K562 (cell line): ENCODE data around the genes ATP6V0B, ERI3 and RPS8.

DNA sequence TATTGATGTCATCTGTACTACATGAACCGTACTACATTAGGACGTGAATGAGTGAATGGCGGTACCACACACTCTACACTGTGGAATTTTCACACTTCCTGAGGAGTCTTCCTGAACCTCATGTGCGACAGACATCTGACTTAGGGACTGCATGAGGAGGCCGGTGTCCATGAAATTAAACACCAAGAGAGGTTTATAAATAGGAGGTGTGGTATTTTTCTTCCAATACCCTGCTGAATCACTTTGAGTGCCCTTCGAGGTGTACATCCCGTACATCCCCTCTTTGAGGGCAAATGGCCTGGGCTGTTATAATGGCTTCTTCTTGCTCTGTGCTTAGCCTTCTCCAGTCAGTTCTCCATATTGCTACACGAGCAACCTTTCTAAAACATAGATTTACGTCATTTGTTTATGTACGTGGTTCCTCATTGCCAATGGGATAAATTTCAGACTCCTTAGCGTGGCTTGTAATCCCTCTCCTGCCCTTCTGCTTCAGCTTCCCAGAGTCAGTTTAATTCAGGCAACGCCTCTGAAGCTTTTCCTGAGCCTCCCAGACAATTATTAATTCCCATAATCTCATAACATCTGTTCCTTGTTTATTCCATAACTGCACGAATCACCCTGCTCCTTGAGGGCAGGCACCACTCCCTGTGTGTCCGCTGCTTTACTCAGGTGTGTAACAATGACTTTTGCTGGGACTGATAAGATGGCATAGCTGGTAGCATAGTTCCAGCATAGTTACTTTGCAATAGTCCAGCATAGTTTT is 9.4 kb downstream of the ST3GAL3 start:
- RAMPAGE, long total RNA, result no peak
- RRBS, result no CpG with 5 or more reads among the region's 14 CpGs
PRO-cap:
- standard, result no peak
- CoPRO, capped RNA only, 2 experiments, result no peak in any of the 2 experiments
- CoPRO, capped and uncapped RNA, 2 experiments, result no peak in any of the 2 experiments
- CoPRO, uncapped RNA only, 2 experiments, result peak in 1 of 2 experiments; most common plus-strand start position 600 of the sequence (in 1)
CAGE:
- cytosol, long polyA plus RNA, result no peak
- long polyA plus RNA, result no peak
- nucleolus, long total RNA, result no peak
- nucleus, long polyA plus RNA, result no peak

DNA sequence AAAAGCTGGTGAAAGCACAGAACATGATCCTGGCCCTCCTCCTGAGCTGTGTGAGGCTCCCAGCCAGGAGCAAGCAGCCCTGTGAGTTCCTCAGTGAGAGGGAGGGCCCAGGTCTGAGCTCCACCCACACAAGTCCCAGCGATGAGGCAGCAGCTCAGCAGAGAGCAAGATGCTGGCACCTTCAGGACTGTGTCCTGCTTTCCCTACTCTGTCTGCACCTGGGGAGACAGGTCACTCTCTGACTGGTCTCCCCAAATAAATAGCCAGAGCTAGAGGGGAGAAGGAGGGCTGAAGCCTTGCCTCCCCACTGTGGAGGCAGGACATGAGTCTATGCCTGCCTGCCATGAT is 75.1 kb upstream of the ARTN start:
- RAMPAGE, long total RNA, result no peak
- RRBS, result no CpG with 5 or more reads among the region's 1 CpG
PRO-cap:
- standard, result no peak
- CoPRO, capped RNA only, 2 experiments, result no peak in any of the 2 experiments
- CoPRO, capped and uncapped RNA, 2 experiments, result no peak in any of the 2 experiments
- CoPRO, uncapped RNA only, 2 experiments, result no peak in any of the 2 experiments
CAGE:
- cytosol, long polyA plus RNA, result no peak
- long polyA plus RNA, result no peak
- nucleolus, long total RNA, result no peak
- nucleus, long polyA plus RNA, result no peak

- RAMPAGE, long total RNA, result start-site peak on the plus strand at chr1:43974924-43974967, 651 and 265 reads in 2 replicates
- RRBS, result 1% methylated on average over 17 of the region's 79 CpGs
PRO-cap:
- standard, result bidirectional peak, plus-strand start at chr1:43974585, minus-strand start at chr1:43974589; bidirectional peak, plus-strand start at chr1:43974960, minus-strand start at chr1:43974810
- CoPRO, capped RNA only, 2 experiments, result peak in 2 of 2 experiments; most common plus-strand start chr1:43974960 (in 2); most common minus-strand start chr1:43974589 (in 1)
- CoPRO, capped and uncapped RNA, 2 experiments, result peak in 2 of 2 experiments; most common plus-strand start chr1:43974960 (in 2); most common minus-strand start chr1:43974589 (in 1)
- CoPRO, uncapped RNA only, 2 experiments, result peak in 1 of 2 experiments; most common plus-strand start chr1:43974960 (in 1); most common minus-strand start chr1:43974765 (in 1)
CAGE:
- cytosol, long polyA plus RNA, result start-site peak on the plus strand at chr1:43974908-43974986, 4,652 and 2,622 reads in 2 replicates
- long polyA plus RNA, result start-site peak on the plus strand at chr1:43974908-43974979, 1,239 and 3,382 reads in 2 replicates
- nucleolus, long total RNA, result no peak
- nucleus, long polyA plus RNA, result start-site peak on the plus strand at chr1:43974908-43975032, 4,365 and 2,339 reads in 2 replicates
Observed at GRCh38 chr1:43974125-43975089, at the start of gene ATP6V0B. ATP6V0B (plus strand) TSS chr1:43974960.

DNA sequence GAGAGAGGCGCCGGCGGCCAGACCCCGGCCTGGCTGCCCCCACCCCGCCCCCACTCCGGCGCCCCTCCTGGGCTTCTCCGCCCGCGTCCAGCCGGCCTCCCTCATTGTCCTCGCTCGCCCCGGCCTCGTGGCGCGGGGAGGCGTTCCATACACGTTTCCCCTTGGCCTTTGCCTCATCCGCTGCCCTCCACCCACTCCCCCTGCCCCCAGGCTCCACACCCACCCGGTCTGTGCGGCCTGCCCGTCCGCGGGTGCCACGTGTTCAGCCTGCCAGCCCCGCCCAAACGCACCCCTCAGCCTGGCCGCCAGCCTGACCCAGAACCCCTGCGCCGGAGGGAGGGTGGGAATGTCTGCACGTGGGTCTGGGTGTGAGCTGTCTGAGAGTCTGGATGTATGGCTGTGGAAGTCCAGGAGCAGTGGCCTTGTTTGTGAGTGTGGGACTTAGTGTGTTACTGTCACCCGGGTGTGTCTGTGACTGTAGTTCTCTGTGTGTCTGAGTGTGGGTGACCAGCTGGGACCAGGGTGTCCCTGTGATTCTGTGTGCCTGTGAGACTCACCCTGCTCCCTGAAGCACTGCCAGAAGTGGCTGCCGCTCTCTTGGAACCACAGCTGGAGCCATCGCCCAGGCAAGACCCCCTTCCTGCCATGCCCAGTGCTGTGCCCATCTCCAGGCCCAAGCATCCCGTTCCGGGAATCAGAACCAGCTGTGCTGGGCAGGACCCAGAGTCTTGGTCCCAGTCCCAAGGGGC is 783 bp downstream of the B4GALT2 start:
- RAMPAGE, long total RNA, result no peak
- RRBS, result 9% methylated on average over 6 of the region's 37 CpGs
PRO-cap:
- standard, result bidirectional peak, plus-strand start at position 359 of the sequence, minus-strand start at position 182 of the sequence
- CoPRO, capped RNA only, 2 experiments, result peak in 1 of 2 experiments; most common plus-strand start position 70 of the sequence (in 1); most common minus-strand start position 35 of the sequence (in 1)
- CoPRO, capped and uncapped RNA, 2 experiments, result no peak in any of the 2 experiments
- CoPRO, uncapped RNA only, 2 experiments, result no peak in any of the 2 experiments
CAGE:
- cytosol, long polyA plus RNA, result no peak
- long polyA plus RNA, result no peak
- nucleolus, long total RNA, result no peak
- nucleus, long polyA plus RNA, result no peak

DNA sequence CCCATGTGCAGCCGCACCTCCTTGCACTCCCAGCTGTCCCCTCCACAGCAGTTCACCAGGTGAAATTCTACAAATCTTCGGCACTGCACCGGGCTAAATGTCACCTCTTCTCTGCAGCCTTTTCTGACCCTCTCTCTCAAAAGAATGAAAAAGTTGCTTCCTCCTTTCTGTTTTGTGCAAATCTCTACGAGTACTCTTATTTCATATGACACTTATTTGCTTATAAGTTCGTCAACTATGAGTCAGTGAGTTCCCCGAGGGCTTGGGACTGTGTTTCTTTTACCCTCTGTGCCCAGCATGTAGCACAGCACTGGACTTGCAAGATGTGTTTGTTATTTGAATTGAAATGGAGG is 6.4 kb downstream of the SLC6A9 start:
- RAMPAGE, long total RNA, result no peak
- RRBS, result no CpG with 5 or more reads among the region's 6 CpGs
PRO-cap:
- standard, result no peak
- CoPRO, capped RNA only, 2 experiments, result no peak in any of the 2 experiments
- CoPRO, capped and uncapped RNA, 2 experiments, result no peak in any of the 2 experiments
- CoPRO, uncapped RNA only, 2 experiments, result no peak in any of the 2 experiments
CAGE:
- cytosol, long polyA plus RNA, result no peak
- long polyA plus RNA, result no peak
- nucleolus, long total RNA, result no peak
- nucleus, long polyA plus RNA, result no peak

- RAMPAGE, long total RNA, result no peak
- RRBS, result no CpG with 5 or more reads among the region's 15 CpGs
PRO-cap:
- standard, result no peak
- CoPRO, capped RNA only, 2 experiments, result no peak in any of the 2 experiments
- CoPRO, capped and uncapped RNA, 2 experiments, result no peak in any of the 2 experiments
- CoPRO, uncapped RNA only, 2 experiments, result no peak in any of the 2 experiments
CAGE:
- cytosol, long polyA plus RNA, result no peak
- long polyA plus RNA, result no peak
- nucleolus, long total RNA, result no peak
- nucleus, long polyA plus RNA, result no peak
Observed at GRCh38 chr1:44043326-44044025, 12.2 kb upstream of the SLC6A9 start.

- RAMPAGE, long total RNA, result no peak
- RRBS, result no CpG with 5 or more reads among the region's 3 CpGs
PRO-cap:
- standard, result no peak
- CoPRO, capped RNA only, 2 experiments, result no peak in any of the 2 experiments
- CoPRO, capped and uncapped RNA, 2 experiments, result no peak in any of the 2 experiments
- CoPRO, uncapped RNA only, 2 experiments, result no peak in any of the 2 experiments
CAGE:
- cytosol, long polyA plus RNA, result no peak
- long polyA plus RNA, result no peak
- nucleolus, long total RNA, result no peak
- nucleus, long polyA plus RNA, result no peak
Observed at GRCh38 chr1:44276650-44277722, 63.7 kb downstream of the DMAP1 start.

GRCh38 chr1:44347184-44347764 is 7.8 kb downstream of the ERI3 start:
- RAMPAGE, long total RNA, result no peak
- RRBS, result no CpG with 5 or more reads among the region's 4 CpGs
PRO-cap:
- standard, result no peak
- CoPRO, capped RNA only, 2 experiments, result no peak in any of the 2 experiments
- CoPRO, capped and uncapped RNA, 2 experiments, result no peak in any of the 2 experiments
- CoPRO, uncapped RNA only, 2 experiments, result no peak in any of the 2 experiments
CAGE:
- cytosol, long polyA plus RNA, result no peak
- long polyA plus RNA, result no peak
- nucleolus, long total RNA, result no peak
- nucleus, long polyA plus RNA, result no peak

- RAMPAGE, long total RNA, result no peak
- RRBS, result 3% methylated on average over 6 of the region's 73 CpGs
PRO-cap:
- standard, result bidirectional peak, plus-strand start at chr1:44355474, minus-strand start at chr1:44355249
- CoPRO, capped RNA only, 2 experiments, result peak in 2 of 2 experiments; most common plus-strand start chr1:44355474 (in 2); most common minus-strand start chr1:44355236 (in 1)
- CoPRO, capped and uncapped RNA, 2 experiments, result peak in 2 of 2 experiments; most common plus-strand start chr1:44355474 (in 2); most common minus-strand start chr1:44355227 (in 1)
- CoPRO, uncapped RNA only, 2 experiments, result no peak in any of the 2 experiments
CAGE:
- cytosol, long polyA plus RNA, result start-site peak on the minus strand at chr1:44355244-44355291, 800 and 678 reads in 2 replicates
- long polyA plus RNA, result start-site peak on the minus strand at chr1:44355260-44355278, 48 and 101 reads in 2 replicates
- nucleolus, long total RNA, result no peak
- nucleus, long polyA plus RNA, result start-site peak on the minus strand at chr1:44355256-44355267, 583 and 36 reads in 2 replicates
Observed at GRCh38 chr1:44354595-44355647, at the start of gene ERI3. ERI3 (minus strand) TSS chr1:44355257.

GRCh38 chr1:44406020-44406426 is 968 bp downstream of the RNF220 start:
- RAMPAGE, long total RNA, result no peak
- RRBS, result 28% methylated on average over 4 of the region's 30 CpGs
PRO-cap:
- standard, result no peak
- CoPRO, capped RNA only, 2 experiments, result no peak in any of the 2 experiments
- CoPRO, capped and uncapped RNA, 2 experiments, result no peak in any of the 2 experiments
- CoPRO, uncapped RNA only, 2 experiments, result no peak in any of the 2 experiments
CAGE:
- cytosol, long polyA plus RNA, result no peak
- long polyA plus RNA, result no peak
- nucleolus, long total RNA, result no peak
- nucleus, long polyA plus RNA, result no peak

DNA sequence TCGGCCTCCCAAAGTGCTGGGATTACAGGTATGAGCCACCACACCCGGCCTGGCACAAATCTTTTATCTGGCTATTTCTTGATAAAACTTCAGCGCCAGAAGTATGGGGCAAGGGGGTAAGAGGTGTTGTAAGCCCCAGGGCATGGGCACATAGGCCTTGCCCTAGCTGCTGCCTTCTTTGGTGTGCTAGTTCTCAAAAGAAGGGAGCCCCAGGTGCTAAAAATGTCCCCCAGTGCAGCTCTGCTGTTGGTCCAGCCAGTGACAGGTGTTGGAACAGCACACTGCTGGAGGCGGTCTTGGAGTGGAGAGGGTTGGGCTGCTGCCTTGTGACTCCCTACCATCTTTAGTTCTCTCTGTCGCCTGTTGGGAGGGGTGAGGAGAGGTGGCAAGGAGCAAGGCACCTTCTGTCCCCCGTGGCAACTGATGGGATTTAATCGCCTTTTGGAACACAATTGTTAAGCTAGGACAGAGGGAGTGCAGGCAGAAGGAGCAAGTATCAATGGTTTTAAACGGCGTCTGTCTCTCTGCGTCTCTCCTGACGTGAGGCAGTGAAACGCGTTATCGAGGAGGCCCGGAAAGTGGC is 34.1 kb downstream of the TMEM53 start:
- RAMPAGE, long total RNA, result no peak
- RRBS, result no CpG with 5 or more reads among the region's 15 CpGs
PRO-cap:
- standard, result no peak
- CoPRO, capped RNA only, 2 experiments, result no peak in any of the 2 experiments
- CoPRO, capped and uncapped RNA, 2 experiments, result no peak in any of the 2 experiments
- CoPRO, uncapped RNA only, 2 experiments, result no peak in any of the 2 experiments
CAGE:
- cytosol, long polyA plus RNA, result no peak
- long polyA plus RNA, result no peak
- nucleolus, long total RNA, result no peak
- nucleus, long polyA plus RNA, result no peak

- RAMPAGE, long total RNA, result no peak
- RRBS, result no CpG with 5 or more reads among the region's 22 CpGs
PRO-cap:
- standard, result no peak
- CoPRO, capped RNA only, 2 experiments, result no peak in any of the 2 experiments
- CoPRO, capped and uncapped RNA, 2 experiments, result no peak in any of the 2 experiments
- CoPRO, uncapped RNA only, 2 experiments, result peak in 1 of 2 experiments; most common plus-strand start chr1:44649568 (in 1); most common minus-strand start chr1:44649425 (in 1)
CAGE:
- cytosol, long polyA plus RNA, result no peak
- long polyA plus RNA, result no peak
- nucleolus, long total RNA, result no peak
- nucleus, long polyA plus RNA, result no peak
Observed at GRCh38 chr1:44649188-44650044, 24.9 kb downstream of the TMEM53 start.

DNA sequence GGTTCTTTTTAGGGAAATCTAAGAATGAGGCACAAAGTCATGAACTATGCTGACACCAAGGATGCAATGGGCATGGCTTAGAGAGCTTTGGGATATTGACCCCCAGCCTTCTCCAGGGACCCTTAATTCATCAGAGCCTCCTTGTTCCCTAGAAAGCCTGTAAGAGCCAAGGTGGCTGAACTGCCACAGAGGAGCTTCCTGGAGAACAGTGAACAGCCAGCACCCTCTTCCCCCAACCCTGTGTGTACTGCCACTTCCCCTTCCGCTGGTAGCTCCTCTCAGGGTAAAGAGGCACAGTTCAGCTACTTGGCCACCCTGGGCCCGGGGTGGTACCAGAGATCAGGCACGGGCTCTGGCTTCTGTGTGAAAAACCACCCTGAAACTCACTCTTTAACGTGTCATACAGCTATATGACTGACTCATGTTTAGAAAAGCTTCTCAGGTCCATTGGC is 22.2 kb downstream of the ARMH1 start:
- RAMPAGE, long total RNA, result no peak
- RRBS, result no CpG with 5 or more reads among the region's 4 CpGs
PRO-cap:
- standard, result no peak
- CoPRO, capped RNA only, 2 experiments, result no peak in any of the 2 experiments
- CoPRO, capped and uncapped RNA, 2 experiments, result no peak in any of the 2 experiments
- CoPRO, uncapped RNA only, 2 experiments, result no peak in any of the 2 experiments
CAGE:
- cytosol, long polyA plus RNA, result no peak
- long polyA plus RNA, result no peak
- nucleolus, long total RNA, result no peak
- nucleus, long polyA plus RNA, result no peak

DNA sequence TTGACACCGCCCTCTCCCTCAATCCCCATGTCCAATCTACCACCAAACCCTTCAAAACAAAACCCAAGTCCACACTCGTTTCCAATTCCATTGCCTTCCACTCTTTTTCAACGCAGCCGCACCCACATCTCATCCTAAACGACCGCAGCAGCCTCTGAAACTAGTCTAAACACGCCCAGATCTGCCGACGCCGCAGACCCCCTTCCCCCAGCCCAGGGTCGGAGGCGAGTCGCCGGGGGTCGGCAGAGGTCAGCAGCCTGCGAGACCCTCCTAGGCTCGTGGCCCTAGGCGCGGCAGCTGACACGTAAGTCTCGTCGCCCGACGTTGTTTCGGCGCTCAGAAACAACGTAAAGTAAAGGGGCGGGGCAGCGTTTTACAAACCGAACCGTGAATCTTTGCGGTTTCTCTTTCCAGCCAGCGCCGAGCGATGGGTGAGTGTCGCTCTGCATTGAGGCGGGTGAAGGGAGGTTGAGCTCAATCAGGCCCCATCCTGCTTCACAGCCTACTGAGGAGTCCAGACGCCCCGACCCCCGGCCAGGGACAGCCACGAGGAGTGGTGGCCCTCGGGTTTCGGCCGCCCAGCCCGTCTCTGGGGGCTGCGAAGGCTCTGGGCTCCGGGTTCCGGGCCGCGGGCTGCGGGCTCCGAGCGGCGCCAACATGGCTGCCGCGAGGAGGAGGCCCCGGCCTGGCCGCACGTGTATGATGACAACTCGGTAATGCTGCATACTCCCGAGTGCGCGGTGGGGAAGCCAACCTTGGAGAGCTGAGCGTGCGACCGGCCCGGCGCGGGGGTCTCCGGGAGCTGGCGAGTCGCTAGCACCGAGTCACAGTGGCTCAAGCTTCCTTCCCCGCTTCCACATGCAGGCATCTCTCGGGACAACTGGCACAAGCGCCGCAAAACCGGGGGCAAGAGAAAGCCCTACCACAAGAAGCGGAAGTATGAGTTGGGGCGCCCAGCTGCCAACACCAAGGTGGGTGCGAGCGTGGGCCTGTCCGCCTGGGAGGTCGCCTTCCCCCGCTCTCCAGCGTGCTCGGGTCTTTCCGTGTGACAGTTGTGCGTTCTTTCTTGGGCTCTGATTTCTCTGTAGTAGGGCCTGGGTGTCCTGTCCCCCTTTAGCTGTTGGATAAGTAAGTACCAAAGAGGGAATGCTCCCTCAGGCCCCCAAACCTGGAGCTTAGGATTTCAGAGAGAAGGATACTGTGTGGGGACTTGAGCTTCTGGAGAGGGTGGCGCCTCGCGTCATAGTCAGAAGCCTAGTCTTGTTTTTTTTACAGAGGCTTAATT is at the start of gene RPS8:
RPS8 (plus strand) TSS at position 371 of the 1,285 bp plus-strand sequence.
- RAMPAGE, long total RNA, result start-site peak on the minus strand centred at position 299 of the sequence, 30 bp wide, 181 and 66 reads in 2 replicates; start-site peak on the plus strand centred at position 407 of the sequence, 34 bp wide, 10,538 and 4,164 reads in 2 replicates
- RRBS, result 2% methylated on average over 16 of the region's 92 CpGs
PRO-cap:
- standard, result bidirectional peak, plus-strand start at position 405 of the sequence, minus-strand start at position 271 of the sequence; unidirectional peak, plus-strand start at position 695 of the sequence; bidirectional peak, plus-strand start at position 941 of the sequence, minus-strand start at position 882 of the sequence
- CoPRO, capped RNA only, 2 experiments, result peak in 2 of 2 experiments; most common plus-strand start position 405 of the sequence (in 2); most common minus-strand start position 271 of the sequence (in 2)
- CoPRO, capped and uncapped RNA, 2 experiments, result peak in 2 of 2 experiments; most common plus-strand start position 405 of the sequence (in 2); most common minus-strand start position 271 of the sequence (in 2)
- CoPRO, uncapped RNA only, 2 experiments, result peak in 2 of 2 experiments; most common plus-strand start position 696 of the sequence (in 2); most common minus-strand start position 271 of the sequence (in 2)
CAGE:
- cytosol, long polyA plus RNA, result start-site peak on the minus strand centred at position 313 of the sequence, 15 bp wide, 26 and 14 reads in 2 replicates; start-site peak on the plus strand centred at position 379 of the sequence, 28 bp wide, 689 and 620 reads in 2 replicates
- long polyA plus RNA, result start-site peak on the minus strand centred at position 311 of the sequence, 25 bp wide, 14 and 18 reads in 2 replicates; start-site peak on the plus strand centred at position 391 of the sequence, 87 bp wide, 534 and 969 reads in 2 replicates
- nucleolus, long total RNA, result start-site peak on the minus strand centred at position 735 of the sequence, 28 bp wide, 5 reads
- nucleus, long polyA plus RNA, result start-site peak on the plus strand centred at position 393 of the sequence, 87 bp wide, 814 and 230 reads in 2 replicates

GRCh38 chr1:44776455-44777059 is 1.2 kb downstream of the RPS8 start:
- RAMPAGE, long total RNA, result no peak
- RRBS, result no CpG with 5 or more reads among the region's 20 CpGs
PRO-cap:
- standard, result no peak
- CoPRO, capped RNA only, 2 experiments, result no peak in any of the 2 experiments
- CoPRO, capped and uncapped RNA, 2 experiments, result peak in 2 of 2 experiments; most common plus-strand start chr1:44776492 (in 2)
- CoPRO, uncapped RNA only, 2 experiments, result peak in 2 of 2 experiments; most common plus-strand start chr1:44776492 (in 2)
CAGE:
- cytosol, long polyA plus RNA, result start-site peak on the plus strand at chr1:44776710-44776747, 266 and 269 reads in 2 replicates
- long polyA plus RNA, result no peak
- nucleolus, long total RNA, result no peak
- nucleus, long polyA plus RNA, result no peak

- RAMPAGE, long total RNA, result no peak
- RRBS, result 100% methylated on average over 1 of the region's 54 CpGs
PRO-cap:
- standard, result no peak
- CoPRO, capped RNA only, 2 experiments, result no peak in any of the 2 experiments
- CoPRO, capped and uncapped RNA, 2 experiments, result no peak in any of the 2 experiments
- CoPRO, uncapped RNA only, 2 experiments, result peak in 1 of 2 experiments; most common plus-strand start chr1:44805912 (in 1)
CAGE:
- cytosol, long polyA plus RNA, result no peak
- long polyA plus RNA, result no peak
- nucleolus, long total RNA, result no peak
- nucleus, long polyA plus RNA, result no peak
Observed at GRCh38 chr1:44805590-44806328, 1.4 kb downstream of the DYNLT4 start.

DNA sequence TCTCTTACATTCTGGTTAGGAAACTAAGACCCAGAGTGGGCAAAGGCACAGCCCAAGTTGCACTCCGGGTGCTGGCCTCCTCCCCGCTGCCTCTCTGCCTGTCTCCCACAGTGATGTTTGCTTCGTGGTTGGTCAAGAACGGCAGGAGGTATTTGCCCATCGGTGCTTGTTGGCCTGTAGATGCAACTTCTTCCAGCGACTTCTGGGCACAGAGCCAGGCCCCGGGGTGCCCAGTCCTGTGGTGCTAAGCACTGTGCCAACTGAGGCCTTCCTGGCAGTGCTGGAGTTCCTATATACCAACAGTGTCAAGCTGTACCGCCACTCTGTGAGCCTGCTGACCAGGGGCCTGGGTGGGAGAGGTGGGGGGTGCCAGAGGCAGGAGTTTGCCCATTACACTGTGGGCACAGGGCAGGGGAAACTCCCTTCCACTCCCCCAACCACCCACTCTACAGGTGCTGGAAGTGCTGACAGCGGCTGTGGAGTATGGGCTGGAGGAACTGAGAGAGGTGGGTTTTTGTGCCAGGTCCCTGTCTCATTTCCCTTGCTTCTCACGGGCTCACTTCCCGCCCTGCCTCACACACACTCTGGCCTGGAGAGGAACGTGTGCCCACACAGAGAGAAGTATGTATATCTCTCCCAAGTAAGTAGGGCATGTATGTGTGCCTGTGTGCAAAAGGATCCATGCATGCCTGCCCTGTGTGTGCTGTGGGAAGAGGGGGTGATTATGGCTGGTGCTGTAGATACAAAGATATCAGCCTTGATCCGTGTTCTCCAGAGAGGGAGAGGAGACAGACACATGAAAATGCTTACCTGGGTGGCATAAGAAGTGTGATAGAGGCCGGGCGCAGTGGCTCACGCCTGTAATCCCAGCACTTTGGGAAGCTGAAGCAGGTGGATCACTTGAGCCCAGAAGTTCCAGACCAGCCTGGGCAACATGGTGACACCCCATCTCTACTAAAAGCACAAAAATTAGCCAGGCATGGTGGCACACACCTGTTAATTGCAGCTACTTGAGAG is 2.1 kb downstream of the BTBD19 start:
- RAMPAGE, long total RNA, result no peak
- RRBS, result 42% methylated on average over 2 of the region's 16 CpGs
PRO-cap:
- standard, result no peak
- CoPRO, capped RNA only, 2 experiments, result no peak in any of the 2 experiments
- CoPRO, capped and uncapped RNA, 2 experiments, result no peak in any of the 2 experiments
- CoPRO, uncapped RNA only, 2 experiments, result no peak in any of the 2 experiments
CAGE:
- cytosol, long polyA plus RNA, result no peak
- long polyA plus RNA, result no peak
- nucleolus, long total RNA, result no peak
- nucleus, long polyA plus RNA, result no peak